Frontal cortex (tissue), 2 donors: ENCODE measurements around the genes USHBP1, BST2, COLGALT1 and INSL3.

GRCh38 chr19:16594572-16595017 is 22.4 kb upstream of the SLC35E1 start:
- RAMPAGE, long total RNA = no peak

- RAMPAGE, long total RNA = no peak
These were observed 797 bp downstream of the TMEM38A start for GRCh38 chr19:16661573-16662298.

DNA sequence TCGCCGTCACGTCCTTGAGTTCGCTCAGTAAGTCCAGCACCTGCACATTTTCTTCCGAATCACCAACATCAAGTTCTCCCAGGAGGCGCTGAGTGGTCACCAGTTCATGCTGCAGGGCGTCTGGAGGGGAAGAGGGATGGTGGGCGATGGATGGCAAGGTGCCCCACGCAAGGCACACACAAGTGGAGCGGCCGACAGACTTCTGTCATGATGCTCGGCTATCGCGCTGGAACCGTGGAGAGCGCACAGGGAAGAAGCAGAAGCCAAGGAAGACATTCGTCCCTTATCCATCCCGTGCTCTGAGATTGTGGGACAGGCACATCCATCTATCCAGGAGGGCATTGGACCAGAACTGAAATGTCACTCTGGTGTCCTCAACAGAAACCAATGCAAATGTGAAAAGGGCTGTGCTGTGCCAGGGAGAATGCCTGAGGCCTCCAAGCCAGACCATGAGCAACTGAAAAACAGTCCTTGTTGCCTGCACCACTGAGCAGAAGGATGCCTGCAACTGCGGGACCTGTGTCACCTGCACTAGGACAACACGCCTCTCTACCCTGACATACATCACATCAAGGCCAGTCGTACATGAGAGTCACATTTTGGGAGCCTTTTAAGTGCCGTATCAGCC is 22.3 kb downstream of the HAUS8 start:
- RAMPAGE, long total RNA = no peak

- RAMPAGE, long total RNA = no peak
These were observed 26.3 kb downstream of the MYO9B start for GRCh38 chr19:17101518-17102621.

DNA sequence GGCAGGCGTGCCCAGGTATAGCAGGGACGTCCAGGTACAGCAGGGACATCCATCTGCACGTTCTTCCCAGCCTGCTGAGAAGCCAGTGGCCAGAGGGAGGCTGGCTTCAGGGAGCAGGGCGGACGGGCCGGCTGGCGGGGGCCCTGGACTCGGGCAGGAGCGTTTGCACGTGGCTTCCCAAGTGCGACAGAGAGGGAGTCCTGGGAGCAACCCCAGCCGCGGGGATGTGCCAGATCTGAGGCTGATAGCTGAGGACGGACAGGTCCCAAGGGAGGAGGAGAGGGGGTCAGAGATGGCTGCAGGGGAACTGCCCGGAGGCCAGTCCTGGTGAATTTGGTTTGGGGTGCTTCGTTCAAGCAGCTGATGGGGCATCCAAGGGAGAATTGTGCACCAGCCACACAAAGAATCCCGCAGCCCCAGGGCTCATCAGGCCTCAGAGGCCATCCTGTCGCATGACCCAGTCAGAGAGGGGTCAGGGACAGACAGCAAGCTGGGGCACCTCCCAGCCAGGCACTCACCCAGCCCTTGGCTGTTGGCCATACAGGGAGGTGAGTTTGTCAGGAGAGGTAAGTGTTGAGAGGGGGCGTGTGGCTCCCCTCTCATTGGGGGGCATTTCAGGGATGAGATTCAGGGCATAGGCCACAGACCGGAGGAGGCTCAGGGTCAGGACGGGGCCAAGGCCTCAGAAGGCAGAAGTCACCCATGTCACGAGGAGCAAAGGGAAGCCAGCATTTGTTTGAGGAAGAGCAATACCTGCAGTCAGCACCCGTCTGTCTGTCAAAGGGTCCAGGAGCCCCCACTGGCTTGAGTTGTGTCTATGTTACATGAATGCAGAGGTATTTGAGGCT is 37.0 kb downstream of the MYO9B start:
- RAMPAGE, long total RNA = no peak

DNA sequence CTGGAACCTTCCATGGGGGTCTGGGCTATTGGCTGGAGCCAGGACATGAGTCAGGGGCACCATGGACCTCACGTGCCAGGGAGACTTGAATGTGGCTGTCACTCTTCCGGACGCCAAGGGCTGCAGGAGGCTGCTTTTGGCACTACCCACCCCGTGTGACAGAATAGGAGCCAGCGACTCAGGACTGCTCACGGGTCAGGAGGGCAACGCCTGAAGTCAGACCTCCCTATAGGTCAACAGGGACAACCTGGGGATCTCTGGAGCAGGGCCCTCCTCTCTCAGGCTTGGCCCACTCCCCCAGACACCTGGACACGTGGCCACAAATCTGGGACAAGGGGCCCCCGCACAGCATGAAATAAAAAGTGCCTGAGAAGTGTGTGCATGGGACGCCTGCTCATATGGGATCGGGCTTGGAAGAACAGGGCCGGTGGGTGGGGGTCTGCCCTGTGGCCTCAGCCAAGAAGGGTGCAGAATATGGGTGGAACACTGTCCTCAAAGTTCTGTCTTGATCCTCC is 2.2 kb upstream of the USE1 start:
- RAMPAGE, long total RNA = no peak

GRCh38 chr19:17260728-17261268 is 3.7 kb downstream of the USHBP1 start:
- RAMPAGE, long total RNA = no peak

GRCh38 chr19:17264292-17265045 is at the start of gene USHBP1:
TSS of gene USHBP1 (minus strand) at chr19:17264745.
- RAMPAGE, long total RNA = no peak

- RAMPAGE, long total RNA = no peak
These were observed 797 bp downstream of the ANKLE1 start for GRCh38 chr19:17282242-17283154.

DNA sequence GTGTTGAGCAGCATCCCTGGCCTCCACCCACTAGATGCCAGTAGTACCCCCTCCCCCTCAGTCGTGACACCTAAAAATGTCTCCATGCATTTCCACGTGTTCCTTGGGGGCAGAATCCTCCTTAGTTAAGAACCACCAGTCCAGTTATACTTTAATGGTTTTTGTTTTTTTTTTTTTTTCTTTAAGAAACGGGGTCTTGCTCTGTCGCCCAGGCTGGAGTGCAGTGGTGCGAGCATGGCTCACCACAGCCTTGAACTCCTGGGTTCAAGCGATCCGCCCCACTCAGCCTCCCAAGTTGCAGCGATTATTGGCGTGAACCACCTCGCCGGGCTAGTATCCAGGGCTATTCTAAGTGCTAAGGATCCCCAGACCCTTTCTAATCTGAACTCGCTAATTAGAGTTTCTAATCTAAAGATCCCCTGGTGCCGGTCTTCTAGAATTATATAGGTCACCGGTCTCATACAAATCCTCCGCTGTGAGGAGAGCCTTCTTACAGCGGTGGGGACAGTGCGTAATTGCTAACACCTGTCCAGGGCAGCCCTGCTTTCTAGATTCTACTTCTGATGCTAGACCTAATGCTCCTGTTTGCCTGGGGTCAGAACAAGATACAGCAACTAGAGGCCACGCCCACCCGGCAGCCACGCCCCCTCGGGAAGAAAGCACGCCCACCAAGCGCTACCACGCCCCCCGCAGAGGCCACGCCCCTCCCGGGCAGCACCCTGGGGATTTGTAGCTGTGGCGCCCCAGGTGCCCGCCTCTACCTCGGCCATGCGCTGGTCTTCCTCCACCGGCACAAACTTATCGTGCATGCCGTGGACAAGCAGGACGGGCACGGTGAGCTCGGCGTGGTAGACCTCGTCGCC is 9.5 kb downstream of the ABHD8 start:
- RAMPAGE, long total RNA = no peak

DNA sequence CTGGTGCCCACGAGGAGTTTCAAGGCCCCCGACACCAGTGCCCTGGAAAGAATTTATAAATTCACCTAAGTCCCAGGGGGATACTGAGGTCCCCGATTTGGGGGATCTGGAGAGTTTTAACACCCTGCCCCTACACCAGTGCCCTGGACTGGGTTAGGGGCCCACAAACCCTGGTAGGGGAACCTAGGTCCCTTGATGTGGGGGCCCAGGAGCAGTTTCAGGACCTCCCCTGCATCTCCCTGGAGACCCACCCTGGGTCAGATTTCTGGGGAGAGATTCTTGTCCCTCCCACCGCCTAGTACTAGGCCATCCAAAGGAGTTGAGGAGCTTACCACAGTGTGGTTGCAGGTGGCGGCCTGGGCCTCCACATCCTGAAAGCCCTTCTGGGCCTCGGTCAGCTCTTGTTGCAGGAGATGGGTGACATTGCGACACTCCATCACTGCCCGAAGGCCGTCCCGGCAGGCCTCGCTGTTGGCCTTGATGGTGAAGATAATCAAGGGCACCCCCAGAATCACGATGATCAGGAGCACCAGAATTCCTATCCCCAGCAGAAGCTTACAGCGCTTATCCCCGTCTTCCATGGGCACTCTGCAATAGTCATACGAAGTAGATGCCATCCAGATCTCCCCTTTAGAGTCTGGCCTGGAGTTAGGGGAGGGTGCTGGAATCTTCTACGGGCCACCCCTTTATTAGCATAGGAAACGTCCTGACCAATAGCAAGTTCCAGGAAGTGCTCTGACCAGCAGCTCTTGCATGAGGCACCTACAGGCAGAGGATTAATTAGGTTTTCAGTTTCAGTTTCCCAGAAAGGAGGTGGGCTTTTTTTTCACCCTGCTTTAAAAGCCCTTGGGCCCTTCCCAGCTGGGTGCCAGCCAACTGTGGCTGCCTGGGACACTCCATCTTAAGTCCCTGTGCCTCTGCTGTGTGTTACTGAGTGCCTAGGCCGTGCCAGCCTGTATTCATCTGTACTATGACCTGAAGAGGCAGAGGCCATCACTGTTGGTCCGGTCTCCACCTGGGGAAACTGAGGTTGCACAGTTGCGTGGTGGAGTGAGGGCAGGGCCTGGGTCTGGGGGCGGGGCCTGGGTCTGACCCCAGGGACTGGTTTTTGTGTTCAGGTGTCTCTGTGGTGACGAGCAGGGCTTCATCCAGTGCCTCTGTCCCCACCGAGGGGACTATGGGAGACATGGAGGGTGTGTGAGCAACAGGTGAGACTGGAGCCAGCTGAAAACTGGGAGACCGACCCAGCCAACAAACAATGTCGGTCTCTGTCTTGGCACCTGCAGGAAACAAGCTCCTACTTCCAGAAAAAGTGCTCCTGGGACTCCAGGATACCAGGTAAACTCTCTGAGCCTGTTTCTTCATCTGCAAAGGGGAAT is at the start of gene BST2:
Gene BST2 (minus strand): TSS at position 672 of the 1,379 bp plus-strand sequence.
- RAMPAGE, long total RNA = no peak

GRCh38 chr19:17555572-17556689 is at the start of gene COLGALT1:
TSS of gene COLGALT1 (plus strand) at chr19:17555649.
- RAMPAGE, long total RNA = no peak

- RAMPAGE, long total RNA = no peak
These were observed 12.1 kb upstream of the FCHO1 start for GRCh38 chr19:17738948-17739732.

GRCh38 chr19:17821355-17821719 is at the start of gene INSL3:
TSS of gene INSL3 (minus strand) at chr19:17821519.
- RAMPAGE, long total RNA = no peak

GRCh38 chr19:17830895-17831327 is 9.6 kb upstream of the INSL3 start:
- RAMPAGE, long total RNA = no peak

- RAMPAGE, long total RNA = no peak
These were observed 1.4 kb downstream of the JAK3 start for GRCh38 chr19:17846169-17846959.

DNA sequence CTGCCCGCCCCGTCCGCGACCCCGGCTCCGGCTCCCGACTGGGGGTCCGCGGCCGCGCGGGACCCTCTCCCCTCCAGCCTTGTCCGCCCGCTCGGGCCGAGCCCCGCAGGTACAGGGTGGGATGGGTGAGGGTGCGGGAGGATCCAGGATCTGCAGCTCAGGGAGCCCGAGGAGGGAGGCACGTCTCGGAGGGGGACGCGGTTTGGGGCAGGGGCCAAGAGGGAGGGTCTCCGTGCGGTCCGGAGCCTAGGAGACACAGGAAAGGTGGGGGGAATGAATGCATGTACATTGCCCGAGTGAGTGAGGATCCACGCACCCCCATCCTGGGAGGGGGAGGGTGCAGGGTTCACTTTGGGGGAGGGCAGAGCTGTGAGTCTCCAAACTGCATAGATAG is 299 bp downstream of the KCNN1 start:
- RAMPAGE, long total RNA = no peak

DNA sequence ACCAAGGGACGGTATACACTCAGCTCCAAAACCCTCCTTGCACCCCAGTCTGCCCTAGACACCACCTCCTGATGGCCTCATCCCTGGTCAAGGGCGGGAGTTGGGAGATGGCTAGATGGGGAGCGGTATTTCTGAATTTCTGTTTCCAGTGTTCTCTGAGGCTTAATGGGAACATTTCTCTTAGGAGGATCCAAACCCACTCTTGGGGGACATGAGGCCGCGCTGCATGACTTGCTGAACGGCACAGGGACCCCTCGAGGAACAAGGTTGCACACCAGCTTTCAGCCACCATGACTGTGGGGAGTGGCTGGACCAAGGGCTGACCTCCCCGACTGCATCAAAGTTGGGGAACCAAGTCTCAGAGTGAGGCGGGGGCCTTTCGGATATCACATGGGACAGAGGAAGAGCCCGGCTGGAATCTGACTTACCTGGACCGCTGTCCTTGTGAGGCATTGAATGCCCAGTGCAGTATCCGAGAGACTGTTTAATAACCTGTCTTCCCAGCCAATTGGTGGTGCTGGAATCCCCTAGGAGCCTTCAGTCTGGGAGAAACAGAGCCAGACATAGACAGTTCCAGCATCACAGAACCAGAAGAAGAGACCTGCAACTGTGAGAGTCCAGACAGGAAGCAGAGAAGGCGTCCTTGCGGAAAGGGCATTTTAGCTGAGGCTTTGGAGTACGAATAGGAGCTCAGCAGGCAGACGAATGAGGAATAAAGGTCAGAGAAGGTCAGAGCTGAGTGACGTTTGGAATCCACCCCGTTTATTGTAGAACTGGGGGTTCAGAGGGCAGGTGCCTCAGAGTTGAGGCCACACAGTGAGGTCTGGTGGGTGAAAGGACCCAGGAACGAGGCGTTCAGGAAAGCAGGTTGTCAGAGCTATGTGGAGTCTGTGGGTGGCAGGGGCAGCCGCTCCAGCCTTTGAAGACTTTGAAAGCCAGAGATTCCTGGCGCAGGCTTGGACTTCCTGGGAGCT is 5.0 kb downstream of the ARRDC2 start:
- RAMPAGE, long total RNA = no peak

GRCh38 chr19:18100492-18101148 is 3.0 kb downstream of the MAST3 start:
- RAMPAGE, long total RNA = no peak

DNA sequence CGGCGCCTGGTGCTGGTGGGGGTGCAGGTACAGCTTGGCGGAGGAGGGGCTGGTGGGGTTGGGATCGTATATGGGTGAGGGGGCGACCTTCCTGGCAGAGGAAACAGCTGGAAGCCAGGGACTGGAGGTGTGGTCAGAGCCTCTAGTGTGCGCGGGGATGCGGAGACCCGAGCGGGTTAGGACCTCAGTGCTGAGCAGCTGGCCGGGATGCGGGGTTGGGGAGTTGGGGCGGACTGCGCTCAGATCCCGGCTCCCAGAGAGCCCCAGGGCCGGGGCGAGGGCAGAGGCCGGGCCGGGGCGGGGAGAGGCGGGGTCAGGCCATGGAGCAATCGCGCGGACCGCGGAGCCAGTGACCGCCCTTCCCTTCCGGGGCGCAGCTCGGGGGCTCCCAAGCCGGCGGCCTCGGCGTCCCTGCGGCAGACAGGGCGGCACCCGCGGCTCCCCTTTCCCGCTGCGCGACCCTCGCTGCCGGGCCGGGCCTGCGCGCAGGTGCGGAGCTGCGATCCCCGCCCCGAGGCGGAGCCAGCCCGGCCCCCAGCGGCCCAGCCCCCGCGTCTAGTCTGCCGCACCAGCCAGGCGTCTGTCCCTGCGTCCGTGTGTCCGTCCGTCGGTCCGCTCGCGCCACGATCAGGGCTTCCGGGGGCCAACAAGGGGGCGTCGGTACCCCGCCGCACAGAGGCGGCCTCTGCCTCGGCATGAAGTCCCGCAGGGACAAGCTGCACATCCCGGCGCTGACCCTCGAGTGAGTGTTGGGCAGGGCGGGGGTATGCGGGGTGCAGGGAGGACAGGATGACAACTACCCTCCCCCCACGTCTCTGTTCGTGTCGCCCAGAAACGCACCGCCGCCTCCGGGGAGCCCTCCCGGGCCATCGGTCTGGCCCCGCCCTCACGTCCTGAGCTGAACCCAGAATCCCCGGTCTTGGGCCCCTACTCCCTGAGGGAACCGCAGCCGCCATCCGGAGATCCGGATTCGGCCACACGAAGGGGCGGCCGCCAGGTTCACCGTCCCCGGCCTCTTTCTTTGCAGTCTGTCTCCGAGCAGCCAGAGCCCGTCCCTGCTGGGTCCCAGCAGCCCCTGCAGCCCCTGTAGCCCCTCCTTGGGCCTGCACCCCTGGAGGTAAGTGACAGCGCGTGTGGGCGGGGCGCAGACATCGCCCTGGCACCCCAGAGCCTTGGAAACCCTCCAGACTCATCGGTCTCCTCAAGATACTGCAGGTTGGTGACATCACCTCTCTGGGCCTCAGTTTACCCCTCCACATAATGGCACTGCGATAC is 12.5 kb downstream of the MAST3 start:
- RAMPAGE, long total RNA = no peak